ENCODE measurements around a stretch of chr16.

GRCh38 chr16:8887958-8888639 lies 5.9 kb downstream of the LITAFD start:
- RRBS: no CpG with 5 or more reads among the region's 18 CpGs

- RRBS: no CpG with 5 or more reads among the region's 3 CpGs
Measured at GRCh38 chr16:8898234-8898703, 16.1 kb downstream of the LITAFD start.

GRCh38 chr16:8951892-8952267 lies 11.8 kb downstream of the USP7 start:
- RRBS: no CpG with 5 or more reads among the region's 6 CpGs

DNA sequence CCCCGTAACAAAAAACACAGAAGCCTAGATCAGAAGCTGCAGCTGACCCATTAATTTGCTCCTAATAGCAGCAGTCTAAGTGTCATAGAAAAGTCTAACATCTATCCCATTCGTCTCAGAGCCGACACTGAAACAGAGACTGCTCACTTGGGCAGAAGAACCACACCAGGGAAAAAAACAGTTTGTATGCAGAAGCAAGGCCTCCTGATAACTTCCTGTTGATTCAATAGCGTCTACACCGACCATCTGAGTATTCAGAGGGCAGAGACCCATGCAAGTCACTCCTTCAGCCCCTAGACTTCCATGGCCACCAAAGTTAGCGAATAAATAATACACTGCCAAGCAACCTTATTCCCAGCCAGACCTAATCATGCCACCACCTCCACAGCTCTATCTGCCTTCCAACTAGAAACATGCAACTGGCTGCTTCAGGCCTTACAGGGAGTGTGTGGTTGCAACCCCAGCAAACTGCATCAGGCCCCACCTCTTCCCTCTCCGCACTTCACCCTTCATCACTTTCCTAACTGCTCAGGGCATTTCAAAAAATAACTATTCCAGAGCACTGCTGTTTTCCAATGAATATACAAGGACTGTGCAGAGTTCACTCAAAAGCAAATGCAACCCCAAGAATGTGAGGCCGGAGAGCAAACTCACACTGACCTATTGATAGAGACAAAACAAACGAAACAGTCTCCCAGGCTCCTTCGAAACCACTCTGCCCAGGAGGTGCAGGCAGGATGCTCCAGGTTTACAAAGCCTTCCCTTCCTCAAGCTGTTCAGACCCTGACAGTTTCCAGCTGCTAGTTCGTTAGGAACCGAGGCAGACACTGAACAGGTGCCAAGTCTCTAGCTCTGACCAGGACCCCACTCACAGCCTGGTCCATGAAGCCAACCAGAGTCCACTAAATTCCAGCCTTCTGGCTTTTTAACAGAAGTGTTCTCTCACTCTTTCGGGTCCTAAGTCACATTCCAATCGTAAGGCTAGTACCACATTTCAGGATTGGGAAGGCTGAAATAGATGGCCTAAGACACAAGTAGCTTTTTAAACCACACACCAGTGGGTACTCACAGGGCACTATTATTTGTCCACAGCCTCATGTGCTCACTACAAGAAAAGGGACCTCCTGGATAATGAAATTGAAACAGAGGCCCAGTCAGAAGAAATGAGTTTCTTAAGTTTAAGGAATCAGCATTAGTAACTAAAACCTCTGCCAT lies 3.5 kb downstream of the USP7 start:
- RRBS: no CpG with 5 or more reads among the region's 14 CpGs

DNA sequence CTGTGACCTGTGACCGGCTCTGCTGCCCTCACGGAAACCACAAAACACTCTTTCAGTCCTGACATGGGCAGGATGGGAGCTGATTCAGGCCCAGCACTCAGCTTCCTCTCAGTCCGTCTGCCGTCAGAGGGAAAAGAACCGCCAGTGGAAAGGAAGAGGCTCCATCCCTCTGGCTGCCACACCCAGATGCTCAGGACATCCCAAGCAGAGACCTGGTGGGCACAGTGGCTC lies 25.8 kb upstream of the USP7 start:
- RRBS: no CpG with 5 or more reads among the region's 5 CpGs

GRCh38 chr16:9051194-9051882 lies 40.1 kb upstream of the HAPSTR1 start:
- RRBS: no CpG with 5 or more reads among the region's 14 CpGs

- RRBS: no CpG with 5 or more reads among the region's 25 CpGs
Measured at GRCh38 chr16:9092870-9093521, 1.6 kb downstream of the HAPSTR1 start.

GRCh38 chr16:9109172-9110328 lies 18.1 kb downstream of the HAPSTR1 start:
- RRBS: no CpG with 5 or more reads among the region's 9 CpGs

GRCh38 chr16:9125929-9126538 lies 34.6 kb downstream of the HAPSTR1 start:
- RRBS: no CpG with 5 or more reads among the region's 9 CpGs

GRCh38 chr16:9308144-9308698 lies 216.8 kb downstream of the HAPSTR1 start:
- RRBS: no CpG with 5 or more reads among the region's 6 CpGs

DNA sequence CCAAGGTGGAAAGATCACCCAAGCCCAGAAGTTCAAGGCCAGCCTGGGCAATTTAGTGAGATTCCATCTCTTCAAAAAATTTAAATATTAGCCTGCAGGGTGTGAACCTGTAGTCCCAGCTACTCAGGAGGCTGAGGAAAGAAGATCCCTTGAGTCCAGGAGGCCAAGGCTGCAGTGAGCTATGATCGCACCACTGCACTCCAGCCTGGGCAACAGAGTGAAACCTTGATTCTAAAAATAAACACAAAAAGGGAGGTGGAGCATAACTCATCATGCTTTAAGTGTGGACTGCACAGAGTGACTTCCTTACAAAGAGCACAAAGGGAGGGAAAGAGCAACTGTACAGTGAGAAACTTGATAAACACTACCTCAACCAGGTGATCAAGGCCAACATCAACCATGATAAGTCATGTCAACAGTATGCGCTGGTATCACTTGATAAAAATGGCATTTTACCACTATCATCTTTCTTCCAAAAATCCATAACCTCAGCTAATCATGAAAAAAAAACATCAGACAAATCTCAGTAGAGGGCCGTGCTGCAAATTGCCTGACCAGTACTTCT lies 72.7 kb upstream of the ATF7IP2 start:
- RRBS: no CpG with 5 or more reads among the region's 3 CpGs

DNA sequence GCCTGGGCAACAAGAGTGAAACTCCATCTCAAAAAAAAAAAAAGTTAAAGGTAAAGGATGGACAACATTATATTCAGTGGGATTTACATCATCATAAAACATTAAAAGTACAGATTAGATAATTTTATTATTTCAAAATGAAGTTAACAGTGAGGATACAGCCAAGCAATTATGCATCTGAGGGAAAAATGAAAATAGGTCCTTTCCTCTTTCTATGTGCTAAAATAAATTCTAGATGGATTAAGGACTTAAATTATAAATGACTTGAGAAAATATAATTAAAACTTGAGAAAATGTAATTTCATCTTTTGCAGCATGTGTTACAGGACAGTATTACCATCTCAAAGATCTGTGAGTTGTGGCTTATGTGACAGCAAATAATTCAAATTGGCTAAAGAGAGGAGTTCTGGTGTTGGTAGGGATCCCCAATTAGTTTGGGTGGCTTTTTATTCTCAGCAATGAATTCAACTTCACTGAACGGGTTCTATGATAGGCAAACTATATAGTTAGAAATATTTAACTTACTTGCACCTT lies 40.1 kb downstream of the ATF7IP2 start:
- RRBS: no CpG with 5 or more reads among the region's 1 CpG

- RRBS: no CpG with 5 or more reads among the region's 8 CpGs
Measured at GRCh38 chr16:10545551-10546066, 34.8 kb downstream of the EMP2 start.

- RRBS: no CpG with 5 or more reads among the region's 20 CpGs
Measured at GRCh38 chr16:10577253-10578327, 2.8 kb downstream of the EMP2 start.

- RRBS: no CpG with 5 or more reads among the region's 25 CpGs
Measured at GRCh38 chr16:10578328-10579394, 1.7 kb downstream of the EMP2 start.

DNA sequence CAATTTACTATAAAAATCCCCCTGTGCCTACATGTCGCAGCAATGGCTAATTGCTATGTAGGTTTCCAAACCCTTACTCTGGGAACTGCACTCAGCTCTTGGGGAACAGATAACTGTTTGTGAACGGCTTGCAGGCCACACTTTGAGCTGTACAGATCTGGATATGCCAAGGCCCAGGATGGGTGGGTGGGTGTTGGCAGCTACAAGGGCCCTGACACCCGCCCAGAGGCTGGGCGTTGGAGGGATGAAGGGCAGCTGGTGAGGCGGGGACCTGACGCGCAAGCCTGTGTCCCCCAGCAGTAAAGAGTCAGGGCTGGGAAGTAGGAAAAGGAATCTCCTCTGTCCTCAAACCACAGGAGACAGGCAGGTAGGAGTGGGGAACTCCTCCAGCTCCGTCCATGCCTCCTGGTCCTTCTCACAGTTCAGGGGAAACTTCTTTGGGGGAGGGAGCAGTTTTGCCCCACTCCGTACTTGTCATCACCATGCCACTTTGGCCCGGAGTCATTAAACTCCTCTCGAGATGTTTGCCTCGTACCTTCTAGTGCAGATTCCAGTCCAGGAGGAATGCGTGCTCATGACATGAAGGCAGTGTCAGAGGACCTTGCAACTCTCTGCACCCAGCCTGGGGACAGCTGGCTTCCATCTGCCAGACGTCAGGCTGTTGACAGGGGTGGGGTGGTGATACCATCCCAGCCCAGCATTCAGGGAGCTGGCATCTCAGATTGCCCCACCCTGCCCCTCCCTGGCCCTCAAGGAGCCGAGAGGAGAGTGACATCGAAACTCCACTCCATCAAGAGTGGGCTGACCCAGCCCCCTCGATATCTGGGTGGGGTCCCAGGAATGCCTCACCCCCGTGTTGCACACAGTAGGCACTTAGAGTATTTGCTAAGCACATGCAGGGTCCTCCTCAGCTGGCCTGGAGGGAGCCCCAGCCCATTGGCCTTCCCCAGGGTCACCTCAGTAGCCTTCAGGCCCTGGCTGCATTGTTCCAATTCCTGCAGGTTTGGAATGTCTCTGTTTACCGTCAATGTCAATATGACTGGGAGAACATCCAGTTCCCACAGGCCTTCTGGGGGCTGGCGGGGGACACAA lies 21.0 kb upstream of the EMP2 start:
- RRBS: no CpG with 5 or more reads among the region's 20 CpGs

DNA sequence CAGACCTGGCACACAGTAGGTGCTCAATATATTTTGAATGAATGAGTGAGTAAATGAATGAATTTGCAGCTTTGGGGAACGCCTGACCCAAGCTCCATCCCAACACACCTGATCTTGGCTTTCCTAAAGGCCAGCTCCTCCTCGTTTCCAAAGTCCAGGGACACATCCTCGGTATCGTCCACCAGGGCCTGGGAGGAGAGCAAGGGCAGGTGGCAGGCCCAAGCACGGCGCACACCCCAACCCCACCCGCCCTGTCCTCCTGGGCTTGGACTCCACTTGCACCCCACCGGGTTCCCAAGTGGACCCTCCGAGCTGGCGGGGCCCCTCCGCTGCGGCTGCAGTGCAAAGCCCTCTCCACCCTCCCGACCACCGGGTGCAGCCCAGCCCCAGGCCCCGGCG lies 600 bp downstream of the TVP23A start:
- RRBS: 33% methylated on average over 5 of the region's 16 CpGs

DNA sequence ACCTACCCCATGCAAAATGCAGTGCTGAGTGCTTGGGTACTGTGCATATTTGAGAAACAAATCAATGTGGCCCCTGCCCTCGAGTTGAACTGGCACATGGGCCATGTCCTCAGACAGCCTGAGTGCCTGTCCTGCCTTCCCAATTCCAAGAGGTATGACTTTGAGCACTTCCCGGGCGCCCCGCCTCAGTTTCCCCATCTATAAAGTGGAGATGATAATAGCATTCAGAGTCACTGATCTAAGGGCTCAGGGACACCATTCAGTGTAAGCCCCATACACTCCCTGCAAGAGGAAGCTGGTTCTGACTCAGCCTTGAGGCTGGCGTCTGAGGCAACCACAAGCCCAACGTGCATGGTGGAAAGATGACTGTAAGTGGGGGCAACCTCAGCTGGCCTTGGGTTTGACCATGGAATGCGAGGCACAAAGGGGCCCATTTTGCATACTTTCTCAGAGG lies 6.0 kb upstream of the CIITA start:
- RRBS: no CpG with 5 or more reads among the region's 7 CpGs

DNA sequence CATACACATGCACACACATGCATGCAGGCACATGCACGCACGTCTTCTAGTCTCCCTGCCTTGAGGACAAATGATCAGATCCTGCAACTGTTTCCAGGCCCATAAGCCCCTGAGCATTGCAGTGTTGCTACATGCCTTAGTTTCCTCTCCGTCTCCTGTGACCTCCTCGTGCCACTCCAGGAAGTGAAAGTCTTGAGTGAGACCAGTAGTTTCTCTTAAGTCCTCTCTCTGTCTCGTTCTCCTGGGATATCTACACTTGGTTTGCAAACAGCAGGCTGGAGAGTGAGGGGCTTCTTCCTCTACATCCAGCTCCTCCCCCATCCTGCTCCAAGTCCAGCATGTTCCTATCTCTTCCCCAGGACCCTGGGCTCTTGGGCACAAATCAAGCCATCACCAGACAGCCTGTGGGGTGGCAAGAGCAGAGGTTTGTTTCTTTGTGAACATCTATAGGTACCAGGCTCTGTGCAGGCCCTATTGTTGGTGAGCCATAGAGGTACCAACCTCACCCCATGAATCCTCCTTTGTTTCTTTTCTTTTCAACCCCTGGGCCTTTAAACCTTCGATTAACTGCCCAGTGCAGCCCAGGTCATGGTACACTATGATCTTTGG lies 8.4 kb downstream of the CIITA start:
- RRBS: no CpG with 5 or more reads among the region's 6 CpGs

DNA sequence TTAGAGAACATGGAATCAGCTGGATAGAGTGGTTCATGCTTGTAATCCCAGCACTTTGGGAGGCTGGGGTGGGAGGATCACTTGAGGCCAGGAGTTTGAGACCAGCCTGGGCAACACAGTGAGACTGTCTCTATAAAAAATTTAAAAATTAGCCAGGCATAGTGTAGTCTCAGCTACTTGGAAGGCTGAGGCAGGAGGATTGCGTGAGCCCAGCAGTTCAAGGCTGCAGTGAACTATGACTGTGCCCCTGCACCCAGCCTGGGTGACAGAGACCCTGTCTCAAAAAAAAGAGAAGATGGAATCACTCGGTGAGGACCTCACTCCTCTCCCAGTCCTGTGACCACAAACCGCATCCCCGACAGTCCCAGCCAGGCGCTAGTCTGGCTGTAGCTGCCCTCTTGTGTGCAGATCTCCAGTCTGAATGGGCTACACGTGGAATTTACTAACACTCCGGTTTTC lies 11.2 kb downstream of the DEXI start:
- RRBS: no CpG with 5 or more reads among the region's 7 CpGs

Measured in islet of Langerhans (tissue), 1 donor.